Measurements from ENCODE around the genes ABCC5 and THPO.

GRCh38 chr3:183533433-183534265 lies 21.9 kb downstream of the KLHL6 start:
- RRBS, result no CpG with 5 or more reads among the region's 11 CpGs

DNA sequence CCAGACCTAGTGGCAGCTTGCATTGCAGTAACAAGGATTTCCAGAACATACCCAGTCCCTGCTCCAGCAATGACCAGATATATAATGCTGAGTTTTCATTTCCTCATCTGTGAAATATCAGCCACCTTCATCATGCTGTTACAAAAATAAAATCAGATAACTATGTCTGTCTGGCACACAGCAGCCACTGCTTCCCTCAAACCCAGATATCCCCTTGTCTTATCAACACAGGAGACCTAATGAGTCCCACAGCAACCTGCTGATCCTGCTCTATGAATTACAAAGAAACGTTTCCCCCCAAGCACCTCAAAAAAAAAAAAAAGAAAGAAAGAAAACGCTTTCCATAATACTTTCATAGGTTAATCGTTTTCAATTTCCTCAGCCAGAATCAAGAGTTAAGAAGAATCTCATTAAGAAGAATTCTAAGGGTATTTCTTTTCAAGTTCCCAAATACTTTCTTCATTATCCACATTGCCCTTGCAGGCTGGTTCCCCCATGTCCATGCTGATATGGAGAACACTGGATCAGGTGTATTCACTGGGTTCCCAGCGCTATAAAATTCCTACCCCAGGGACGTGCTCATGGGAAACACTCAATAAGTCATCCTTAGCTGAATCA lies 1.7 kb downstream of the KLHL6 start:
- RRBS, result no CpG with 5 or more reads among the region's 5 CpGs

DNA sequence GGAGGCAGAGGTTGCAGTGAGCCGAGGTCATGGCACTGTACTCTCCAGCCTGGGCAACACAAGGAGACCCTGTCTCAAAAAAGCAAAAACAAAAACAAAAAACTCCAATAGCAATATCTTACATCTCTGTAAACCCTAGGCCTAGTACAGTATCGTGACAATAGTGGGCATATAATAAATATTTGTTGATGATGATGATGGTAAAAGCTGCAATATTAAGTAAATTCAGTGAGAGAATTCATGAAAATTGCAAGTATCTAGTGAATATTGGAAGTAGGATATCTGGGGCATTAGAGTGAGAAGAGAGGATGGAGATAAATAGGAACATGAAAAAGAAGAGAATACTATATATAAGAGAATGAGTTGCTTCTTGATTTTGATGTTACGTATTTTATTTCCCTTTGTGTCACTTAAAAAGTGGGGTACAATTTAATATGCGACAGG lies 12.5 kb downstream of the KLHL24 start:
- RRBS, result no CpG with 5 or more reads among the region's 4 CpGs

DNA sequence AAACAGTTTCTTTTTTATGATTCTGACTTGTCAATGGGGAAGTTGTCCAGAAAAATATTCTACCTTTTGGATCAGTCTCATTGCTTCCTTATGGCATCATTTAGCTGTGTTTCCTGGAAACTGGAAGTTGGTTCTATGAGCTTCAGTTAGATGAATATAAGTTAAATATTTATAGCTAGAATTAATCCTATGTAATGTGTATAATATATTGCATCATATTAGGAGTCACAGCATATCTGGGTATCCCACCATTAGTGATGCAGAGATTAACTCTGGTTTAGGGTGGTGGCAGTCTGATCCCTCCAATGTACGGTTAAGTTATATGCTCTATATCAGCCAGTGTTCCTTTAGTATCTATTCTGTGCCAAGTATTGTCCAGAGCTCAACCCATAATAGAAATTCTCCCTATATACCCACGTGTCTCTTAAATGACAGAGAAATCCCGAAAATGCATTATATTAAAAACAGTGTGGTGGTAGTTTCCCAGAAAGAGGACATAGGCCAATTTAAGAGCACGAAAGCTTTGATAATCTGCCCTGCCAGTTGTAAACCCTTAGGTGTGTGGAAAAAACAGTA lies 19.4 kb downstream of the KLHL24 start:
- RRBS, result no CpG with 5 or more reads among the region's 4 CpGs

GRCh38 chr3:183803917-183804493 lies 21.4 kb downstream of the MAP6D1 start:
- RRBS, result 97% methylated on average over 7 of the region's 18 CpGs

DNA sequence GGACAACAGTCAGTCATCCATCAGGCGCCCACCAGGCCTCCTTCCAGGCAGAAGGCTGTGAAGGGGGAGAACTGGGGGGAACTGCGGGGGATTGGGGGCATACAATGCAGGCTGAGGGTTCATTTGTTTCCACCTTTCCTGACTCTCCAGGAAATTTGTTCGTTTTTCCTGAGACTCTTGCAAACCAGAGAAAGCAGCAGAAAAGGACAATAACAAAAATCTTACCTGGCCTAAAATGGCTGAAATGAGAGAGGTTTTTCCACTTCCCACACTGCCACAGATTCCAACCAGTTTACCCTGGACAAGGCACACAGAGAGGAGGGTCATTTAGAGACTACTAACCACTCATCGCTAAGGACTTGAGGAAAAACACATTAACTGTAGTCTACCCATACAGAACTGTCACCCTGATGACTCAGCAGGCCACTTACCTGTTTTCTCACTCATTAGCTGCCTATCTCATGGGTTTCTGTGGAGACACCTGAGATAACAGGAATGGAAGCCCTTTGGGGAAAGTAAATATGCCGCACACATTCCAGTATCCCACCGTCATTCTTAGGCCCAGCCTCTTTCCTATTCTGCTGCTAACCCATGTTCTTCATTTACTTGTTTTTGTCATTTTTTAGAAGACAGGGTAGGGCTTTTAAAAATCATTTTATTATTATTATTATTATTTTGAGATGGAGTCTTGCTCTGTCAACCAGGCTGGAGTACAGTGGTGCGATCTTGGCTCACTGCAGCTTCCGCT lies 50.0 kb downstream of the ABCC5 start:
- RRBS, result no CpG with 5 or more reads among the region's 8 CpGs

DNA sequence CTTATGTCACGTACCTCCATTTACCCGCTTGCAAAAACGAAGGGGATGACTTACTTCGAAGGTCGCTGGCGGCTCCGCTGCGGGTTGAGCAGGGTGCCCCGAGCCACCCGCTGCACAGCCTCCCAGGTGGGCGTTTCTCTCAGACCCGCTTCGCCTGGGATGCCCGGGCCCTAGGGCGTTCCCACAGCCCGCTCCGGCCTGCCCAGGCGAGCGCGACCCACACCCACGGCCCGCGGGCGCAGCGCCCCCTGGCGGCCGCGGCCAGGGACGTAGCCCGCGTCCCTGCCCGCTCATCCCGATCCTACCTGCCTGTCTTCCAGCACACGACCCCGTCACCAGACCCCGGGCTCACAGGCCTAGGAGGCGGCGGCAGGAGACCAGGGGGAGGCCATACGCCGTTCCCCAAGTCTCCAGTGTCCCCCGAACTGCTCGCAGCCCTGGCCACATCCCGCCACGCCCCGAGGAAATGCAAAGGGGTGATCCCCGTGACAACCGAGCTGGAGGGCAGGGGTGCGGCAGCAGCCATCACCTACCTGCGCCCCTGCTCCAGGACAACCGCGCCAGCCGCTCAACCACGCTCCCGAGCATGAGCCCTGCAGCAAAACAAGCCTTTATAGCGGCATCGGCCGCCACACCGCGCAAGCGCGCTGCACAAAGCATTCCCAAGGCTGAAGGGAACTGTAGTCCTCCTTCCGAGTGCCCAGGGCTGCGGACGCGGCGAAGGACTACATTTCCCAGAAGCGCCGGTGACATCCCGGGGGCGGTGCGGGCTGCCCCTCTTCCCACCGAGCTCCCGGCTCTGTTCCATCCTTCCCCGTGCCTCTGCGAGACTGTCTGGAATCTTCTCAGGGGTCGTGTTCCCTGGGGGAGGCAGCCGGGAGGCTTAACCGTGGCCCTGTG lies at the start of gene ABCC5:
Gene ABCC5, minus strand, starts transcription at position 588 of the 900 bp plus-strand sequence.
- RRBS, result 3% methylated on average over 9 of the region's 78 CpGs

GRCh38 chr3:184195820-184196392 lies 9.9 kb downstream of the ABCF3 start:
- RRBS, result 79% methylated on average over 1 of the region's 11 CpGs

DNA sequence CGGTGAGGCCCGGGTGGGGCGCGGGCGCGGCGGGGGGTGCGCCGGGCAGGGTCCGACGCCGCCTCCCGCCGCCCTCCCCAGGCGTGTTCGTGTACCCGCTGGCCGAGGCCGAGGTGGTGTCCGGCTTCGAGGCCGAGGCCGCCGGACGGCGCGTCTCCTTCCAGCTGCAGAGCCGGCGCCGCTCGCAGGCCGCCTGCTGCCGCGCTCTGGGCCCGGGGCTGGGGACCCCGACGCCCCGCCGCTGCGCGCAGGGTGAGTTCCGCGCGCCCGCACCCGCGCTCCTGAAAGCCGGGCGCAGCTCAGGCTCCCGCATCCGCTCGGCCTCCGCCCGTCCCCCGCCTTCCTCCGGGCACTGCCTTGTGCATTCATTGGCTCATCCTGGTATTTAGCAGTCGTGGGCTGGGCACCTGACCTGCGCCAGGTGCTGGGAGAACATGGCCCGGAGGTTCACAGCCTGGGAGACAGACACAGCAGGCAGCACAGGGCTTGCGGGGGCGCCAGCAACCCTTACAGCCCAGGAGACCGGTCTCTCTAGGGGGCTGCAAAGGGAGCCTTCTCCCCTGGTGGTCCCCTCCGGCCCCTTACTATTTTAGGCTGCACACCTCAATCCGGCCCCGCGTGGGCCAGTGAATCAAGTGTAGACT lies 1.4 kb downstream of the VWA5B2 start:
- RRBS, result 28% methylated on average over 46 of the region's 66 CpGs

DNA sequence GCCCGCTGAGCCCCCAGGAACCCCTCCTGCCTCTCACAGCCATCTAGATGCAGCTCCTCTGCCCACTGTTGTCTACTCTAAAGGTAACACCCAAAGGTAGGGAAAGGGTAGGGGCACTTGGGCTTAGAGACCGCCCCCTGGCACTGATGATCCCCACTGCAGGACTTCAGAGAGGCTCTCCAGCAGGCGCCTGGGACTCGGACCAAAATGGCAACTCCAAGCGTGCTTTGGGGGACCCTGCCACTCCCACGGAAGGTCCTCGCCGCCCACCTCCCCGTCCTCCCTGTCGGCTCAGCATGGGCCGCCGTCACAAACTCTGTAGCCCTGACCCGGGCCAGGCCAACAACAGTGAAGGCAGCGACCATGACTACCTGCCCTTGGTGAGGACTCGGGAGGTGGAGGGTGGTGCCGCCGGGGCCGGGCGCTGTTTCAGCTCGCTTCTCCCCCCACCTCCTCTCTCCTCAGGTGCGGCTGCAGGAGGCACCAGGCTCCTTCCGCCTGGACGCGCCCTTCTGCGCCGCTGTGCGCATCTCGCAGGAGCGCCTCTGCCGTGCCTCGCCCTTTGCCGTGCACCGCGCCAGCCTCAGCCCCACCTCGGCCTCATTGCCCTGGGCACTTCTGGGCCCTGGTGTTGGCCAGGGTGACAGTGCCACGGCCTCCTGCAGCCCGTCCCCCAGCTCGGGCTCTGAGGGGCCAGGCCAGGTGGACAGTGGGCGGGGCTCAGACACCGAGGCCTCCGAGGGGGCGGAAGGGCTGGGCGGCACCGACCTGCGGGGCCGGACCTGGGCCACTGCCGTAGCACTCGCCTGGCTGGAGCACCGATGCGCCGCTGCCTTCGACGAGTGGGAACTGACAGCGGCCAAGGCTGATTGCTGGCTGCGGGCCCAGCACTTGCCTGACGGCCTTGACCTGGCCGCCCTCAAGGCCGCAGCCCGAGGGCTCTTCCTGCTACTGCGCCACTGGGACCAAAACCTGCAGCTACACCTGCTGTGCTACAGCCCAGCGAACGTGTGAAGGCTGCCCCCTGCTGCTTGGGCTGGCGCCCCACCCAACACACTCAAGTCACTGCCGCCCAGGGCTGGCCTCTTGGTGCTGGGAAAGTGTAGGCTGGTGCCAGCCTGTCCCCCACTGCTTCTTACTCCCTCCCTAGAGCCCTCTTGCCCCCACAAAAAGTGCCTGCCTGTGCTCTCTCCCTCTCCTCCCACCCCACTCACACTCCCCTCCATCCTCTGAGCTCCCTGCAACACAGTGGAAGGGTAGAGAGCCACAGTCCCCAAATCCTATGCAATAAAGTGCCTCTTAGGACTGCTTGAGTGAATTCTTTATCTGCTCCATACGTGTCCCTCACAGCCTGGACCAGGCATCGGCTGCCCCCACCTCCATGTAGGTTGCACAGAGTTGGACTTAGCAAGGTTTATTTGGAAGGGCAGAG lies 7.2 kb downstream of the ALG3 start:
- RRBS, result 94% methylated on average over 2 of the region's 66 CpGs

DNA sequence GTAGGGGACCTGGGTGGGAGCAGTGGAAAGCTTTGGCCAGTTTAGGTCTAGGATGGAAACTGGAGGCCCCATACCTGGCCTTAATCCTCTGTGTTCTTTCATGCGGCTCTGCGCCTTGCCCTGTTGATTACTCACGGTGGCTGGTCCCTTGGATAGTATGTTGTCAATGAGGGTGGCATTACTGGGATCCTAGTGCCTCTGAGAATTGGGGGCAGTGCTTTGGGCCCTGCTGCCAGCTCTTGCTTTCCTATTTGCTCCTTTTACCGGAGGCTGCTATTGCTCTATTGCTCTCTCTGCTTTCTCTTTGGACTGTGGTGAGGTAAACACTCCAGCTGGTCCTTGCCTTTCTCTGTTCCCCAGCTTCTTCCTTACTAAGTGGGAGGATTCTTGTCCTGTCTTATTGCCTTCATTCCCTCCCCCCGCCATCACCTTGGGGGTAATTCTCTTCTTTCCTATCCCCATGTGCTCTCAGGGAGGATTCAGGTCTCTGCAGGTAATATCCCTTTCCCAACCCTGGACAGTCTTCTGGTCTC lies 1.9 kb downstream of the EIF4G1 start:
- RRBS, result no CpG with 5 or more reads among the region's 5 CpGs

DNA sequence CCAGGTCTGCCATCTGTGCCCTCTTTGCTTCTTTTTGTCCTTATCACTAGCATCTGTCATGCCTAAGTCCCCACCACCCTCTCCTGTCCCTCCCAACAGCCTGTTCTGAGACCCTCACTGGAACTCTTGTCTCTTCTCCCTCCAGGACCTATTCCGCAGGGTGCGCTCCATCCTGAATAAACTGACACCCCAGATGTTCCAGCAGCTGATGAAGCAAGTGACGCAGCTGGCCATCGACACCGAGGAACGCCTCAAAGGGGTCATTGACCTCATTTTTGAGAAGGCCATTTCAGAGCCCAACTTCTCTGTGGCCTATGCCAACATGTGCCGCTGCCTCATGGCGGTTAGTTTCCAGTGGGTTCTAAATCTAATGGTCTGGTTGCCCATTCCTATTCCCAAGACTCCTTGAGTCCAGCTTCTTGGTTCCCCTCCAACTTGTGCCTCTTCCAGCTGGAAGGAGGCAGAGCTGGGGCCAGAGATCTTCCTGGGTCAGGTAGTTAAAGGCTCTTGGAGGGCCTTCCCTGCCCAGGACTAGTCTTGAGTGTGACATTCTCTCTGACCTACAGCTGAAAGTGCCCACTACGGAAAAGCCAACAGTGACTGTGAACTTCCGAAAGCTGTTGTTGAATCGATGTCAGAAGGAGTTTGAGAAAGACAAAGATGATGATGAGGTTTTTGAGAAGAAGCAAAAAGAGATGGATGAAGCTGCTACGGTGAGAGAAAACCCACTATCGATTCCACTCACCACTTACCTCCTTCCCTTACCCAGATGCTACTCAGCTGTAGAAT lies 9.4 kb downstream of the EIF4G1 start:
- RRBS, result no CpG with 5 or more reads among the region's 13 CpGs

- RRBS, result no CpG with 5 or more reads among the region's 14 CpGs
These were observed 4.8 kb upstream of the FAM131A start for GRCh38 chr3:184332271-184333352.

DNA sequence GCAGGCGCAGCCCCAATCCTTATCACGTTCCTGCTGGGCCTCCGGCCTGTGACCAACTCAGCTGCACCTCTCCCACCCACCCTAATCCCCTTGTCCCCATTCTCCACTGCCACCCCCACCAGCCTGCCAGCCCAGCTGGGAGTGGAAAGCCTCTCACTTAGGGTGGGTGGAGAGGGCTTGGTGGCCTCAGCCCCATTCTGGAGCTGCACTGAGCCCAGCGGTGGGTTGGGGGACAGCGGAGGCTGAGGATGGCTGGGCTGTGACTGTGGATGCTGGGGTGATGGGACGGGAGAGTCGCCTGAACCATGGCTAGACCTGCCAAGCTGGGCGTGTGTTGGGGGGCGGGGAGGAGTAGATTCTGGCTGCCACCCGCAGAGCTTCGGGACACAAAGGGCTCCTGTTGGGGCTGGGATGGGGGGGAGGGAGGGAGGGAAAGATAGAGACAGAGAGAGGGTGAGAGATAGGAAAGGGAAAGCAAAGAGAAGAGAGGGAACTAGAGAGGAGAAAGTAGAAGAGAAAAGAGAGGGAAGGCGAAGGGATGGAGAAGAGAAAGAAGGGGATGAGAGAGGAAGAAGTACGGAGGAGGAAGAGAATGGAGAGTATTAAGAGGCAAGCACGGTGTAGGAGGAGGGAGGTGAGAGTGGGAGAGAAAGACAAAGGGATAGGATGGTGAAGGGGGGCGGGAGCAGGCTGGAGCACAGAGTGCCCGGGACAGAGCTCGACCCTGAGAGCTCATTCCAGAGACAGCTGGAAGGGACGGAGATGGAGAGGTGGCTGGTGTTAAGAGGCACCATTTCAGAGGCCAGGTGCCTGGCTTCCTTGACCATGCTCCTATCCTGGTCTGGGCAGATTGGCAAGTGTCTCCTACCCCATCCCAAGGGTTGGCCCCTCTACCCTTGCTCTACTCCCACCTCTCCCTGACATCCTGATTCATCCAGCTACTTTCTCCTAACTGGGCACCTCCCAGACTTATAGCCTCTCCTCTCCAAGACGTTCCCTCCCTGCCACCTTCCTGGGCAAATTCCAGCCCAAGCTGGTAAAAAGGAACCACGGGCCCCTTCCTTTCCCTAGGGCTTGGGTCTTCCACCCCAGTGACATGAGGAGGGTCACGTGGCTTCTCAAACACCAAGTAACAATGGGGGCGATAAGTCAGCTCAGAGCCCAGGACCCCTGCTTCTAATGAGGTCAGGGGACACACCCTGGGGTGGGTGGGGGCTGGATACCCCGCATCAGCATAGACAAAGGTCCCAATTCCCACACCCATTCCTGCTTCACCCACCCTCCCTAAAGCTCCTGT lies 1.4 kb downstream of the CLCN2 start:
- RRBS, result no CpG with 5 or more reads among the region's 23 CpGs

- RRBS, result no CpG with 5 or more reads among the region's 9 CpGs
These were observed at the start of gene THPO for GRCh38 chr3:184377581-184378548. THPO (minus strand) TSS chr3:184378207.

GRCh38 chr3:184575429-184576279 lies 14.1 kb downstream of the EPHB3 start:
- RRBS, result no CpG with 5 or more reads among the region's 21 CpGs

DNA sequence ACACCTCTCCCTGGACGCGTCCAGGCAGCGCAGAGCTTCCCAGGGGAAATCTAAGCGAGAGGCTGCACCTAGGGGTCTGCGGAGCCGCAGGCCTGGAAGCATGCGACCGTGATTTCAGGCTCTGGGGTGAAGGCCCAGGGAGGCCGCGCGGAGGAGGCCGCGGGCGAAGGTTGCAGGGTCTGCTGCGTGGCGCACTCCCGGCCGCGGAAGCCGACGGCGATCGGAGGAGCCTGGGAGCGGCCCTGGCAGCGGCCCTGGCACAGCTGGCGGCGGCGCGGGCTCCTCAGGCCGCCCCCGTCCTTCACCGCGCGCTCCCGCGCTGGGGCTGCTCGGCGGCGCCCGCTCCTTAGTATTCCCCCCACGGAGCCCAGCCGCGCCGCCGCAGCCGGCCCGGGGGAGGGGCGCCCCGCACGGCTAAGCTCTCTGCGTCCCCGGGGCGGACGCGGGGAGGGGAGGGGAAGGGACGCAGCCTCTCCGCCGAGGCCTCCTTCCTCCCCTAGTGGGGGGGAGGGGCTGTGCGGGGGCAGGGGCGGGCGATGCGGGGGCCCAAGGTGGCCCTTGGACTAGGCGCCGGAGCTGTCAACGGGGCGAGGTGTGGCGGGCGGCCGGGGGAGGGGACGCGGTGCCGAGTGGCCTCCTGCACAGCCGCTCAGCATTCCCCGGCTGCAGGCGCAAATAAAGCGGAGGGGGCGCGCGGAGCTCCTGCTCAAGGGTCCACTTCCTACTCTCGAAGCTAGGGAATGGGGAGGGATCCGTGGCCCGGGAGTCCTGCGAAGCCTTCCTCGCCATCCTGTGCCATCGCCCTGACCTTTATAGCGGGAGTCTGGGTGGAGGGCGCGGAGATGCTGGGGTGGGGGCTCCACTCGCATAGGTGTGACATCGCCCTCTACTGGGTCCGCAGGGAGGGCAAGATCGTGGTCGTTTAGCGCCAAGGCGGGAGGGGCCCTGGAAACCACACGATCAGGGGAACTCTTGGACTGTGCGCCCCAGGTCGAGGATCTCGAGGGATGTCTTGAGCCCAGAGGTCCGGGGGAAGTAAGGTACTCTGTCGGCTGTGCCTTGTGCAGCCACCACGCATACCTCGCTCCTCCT lies 22.1 kb downstream of the EPHB3 start:
- RRBS, result 23% methylated on average over 20 of the region's 103 CpGs

DNA sequence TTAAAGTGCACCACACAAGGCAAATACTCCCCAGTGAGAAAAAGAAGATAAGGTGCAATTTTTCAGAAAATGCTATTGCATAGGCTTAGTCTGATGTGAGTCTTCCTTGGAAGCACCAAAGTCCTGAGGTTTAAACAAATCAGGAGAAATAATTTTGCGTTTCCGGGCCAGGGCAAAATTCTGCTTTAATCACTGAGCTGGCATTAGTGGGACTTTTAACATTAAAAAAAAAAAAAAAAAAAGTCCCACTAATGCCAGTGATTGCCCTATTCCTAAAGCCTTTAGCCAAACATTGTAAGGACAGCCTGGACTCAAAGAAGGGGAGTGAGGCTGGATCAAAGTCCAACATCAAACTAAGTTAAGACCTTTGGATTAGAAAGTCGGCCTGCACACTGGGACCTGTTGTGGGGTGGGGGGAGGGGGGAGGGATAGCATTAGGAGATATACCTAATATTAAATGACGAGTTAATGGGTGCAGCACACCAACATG lies 790 bp downstream of the EHHADH start:
- RRBS, result no CpG with 5 or more reads among the region's 4 CpGs

DNA sequence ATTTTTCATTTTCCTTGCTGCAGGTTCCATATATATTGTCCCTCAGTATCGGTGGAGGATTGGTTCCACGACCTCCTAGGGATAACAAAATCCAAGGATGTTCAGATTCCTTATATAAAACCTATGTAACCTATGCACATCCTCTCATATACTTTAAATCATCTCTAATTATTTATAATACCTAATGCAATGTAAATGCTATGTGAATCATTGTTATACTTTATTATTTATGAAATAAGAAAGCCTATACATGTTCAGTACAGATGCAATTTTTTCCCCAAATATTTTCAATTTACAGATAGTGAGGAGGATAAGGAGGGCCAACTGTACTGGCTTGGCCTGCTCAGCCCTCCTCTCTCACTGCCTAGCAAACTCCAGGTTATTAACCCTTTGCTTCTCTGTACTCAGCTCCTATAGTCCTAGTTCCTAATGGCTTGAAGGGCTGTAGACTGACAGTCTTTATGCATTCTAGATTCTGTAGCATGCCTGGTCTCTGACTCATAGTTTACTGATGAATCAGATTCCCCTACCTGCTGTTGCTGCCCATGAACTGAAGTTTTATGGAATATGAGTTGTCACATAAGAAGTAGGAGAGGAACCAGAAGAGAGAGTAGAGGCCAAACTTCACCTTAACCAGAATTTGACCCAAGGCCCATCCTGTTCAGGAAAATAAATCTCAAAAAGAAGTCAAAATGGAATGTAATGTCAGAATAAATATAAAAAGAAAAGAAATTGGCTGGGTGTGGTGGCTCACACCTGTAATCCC lies 27.2 kb upstream of the MAP3K13 start:
- RRBS, result no CpG with 5 or more reads among the region's 2 CpGs

DNA sequence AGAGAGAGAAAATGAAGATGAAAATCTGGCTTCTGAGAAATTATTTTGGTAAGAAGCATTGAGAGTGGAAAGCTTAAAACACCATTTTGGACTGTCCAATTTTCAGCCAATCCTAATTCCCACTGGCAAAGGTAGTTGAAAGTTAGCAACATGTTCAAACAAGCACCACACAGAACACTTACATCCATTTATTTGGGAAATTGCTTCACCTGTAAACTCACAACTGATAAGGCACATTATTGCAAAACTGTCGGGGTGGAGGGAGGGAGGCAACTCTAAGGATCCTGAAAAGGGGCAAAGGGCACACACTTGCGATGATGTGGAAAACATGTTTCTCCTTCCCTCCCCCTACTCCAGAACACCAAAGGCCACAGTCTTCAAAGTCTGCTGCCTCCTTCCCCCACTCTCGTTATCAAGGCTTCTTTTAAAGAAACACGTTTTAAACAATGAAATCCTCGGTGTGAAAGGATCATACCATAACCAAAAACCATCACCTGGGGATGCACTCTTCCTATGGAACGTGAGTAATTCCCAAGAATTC lies 9.3 kb downstream of the TMEM41A start:
- RRBS, result no CpG with 5 or more reads among the region's 6 CpGs